GM12891 (cell line): ENCODE data around the genes COMMD6 and CLN5.

DNA sequence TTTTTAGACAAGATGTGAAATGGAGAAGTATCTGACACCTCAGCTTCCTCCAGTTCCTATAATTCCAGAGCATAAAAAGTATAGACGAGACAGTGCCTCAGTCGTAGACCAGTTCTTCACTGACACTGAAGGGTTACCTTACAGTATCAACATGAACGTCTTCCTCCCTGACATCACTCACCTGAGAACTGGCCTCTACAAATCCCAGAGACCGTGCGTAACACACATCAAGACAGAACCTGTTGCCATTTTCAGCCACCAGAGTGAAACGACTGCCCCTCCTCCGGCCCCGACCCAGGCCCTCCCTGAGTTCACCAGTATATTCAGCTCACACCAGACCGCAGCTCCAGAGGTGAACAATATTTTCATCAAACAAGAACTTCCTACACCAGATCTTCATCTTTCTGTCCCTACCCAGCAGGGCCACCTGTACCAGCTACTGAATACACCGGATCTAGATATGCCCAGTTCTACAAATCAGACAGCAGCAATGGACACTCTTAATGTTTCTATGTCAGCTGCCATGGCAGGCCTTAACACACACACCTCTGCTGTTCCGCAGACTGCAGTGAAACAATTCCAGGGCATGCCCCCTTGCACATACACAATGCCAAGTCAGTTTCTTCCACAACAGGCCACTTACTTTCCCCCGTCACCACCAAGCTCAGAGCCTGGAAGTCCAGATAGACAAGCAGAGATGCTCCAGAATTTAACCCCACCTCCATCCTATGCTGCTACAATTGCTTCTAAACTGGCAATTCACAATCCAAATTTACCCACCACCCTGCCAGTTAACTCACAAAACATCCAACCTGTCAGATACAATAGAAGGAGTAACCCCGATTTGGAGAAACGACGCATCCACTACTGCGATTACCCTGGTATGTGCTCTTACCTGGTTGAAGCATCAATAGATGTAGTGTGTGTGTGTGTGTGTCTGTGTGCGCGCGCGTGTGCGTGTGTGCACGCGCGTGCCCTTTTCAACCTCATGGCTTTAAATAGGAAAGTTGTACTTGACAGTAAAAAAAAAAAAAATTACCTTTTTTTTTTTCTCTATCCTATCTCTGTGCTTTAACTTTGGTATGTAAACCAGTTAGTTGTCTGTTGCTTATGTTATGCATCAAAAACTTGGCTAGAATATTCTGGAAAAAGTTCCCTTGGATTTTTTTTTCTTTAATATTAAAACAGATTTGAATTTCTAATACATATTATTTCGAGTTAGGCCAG is 3.5 kb downstream of the KLF5 start:
- RRBS, result no CpG with 5 or more reads among the region's 25 CpGs

DNA sequence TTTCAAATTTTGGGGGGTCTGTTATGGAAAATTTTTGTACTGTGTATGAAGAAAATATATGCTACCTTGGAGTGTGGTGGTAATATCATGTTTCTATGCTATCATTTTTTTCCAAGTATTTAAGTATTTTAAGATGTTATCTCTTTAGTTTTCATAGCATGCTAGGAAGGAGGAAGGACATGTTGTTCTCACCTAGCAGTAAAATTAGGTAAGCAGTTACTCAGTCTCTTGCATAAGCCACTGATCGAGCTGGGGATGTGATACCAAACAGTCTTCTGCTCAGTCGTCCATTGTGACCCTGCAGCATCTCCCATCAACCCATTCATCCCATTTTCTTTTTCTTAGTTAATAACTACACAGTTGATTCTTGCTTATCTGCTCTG is 130.5 kb downstream of the KLF5 start:
- RRBS, result no CpG with 5 or more reads among the region's 2 CpGs

DNA sequence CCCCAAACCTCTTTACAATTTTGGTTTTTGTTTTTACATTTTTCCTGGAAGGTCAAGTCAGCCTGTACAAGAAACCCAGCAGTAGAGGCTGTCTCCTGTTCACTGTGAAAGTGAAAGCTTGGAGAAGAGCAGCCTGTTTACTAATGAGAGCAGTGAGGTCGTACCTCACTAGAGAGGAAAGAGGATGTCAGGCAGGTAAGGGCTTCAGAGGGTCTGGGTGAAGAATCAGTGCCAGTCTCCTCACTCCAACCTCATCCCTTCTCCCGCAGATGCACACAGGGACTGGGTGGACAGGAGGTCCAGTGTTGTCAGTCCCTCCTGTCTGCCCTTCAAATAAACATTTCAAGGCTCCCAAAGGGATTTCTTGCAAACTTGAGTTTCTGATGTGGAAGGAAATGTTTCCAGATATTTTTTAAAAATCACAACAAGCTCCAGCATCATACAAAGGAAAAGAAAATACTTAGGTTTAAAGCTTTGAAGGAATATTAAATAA is 462.5 kb downstream of the KLF5 start:
- RRBS, result no CpG with 5 or more reads among the region's 2 CpGs

DNA sequence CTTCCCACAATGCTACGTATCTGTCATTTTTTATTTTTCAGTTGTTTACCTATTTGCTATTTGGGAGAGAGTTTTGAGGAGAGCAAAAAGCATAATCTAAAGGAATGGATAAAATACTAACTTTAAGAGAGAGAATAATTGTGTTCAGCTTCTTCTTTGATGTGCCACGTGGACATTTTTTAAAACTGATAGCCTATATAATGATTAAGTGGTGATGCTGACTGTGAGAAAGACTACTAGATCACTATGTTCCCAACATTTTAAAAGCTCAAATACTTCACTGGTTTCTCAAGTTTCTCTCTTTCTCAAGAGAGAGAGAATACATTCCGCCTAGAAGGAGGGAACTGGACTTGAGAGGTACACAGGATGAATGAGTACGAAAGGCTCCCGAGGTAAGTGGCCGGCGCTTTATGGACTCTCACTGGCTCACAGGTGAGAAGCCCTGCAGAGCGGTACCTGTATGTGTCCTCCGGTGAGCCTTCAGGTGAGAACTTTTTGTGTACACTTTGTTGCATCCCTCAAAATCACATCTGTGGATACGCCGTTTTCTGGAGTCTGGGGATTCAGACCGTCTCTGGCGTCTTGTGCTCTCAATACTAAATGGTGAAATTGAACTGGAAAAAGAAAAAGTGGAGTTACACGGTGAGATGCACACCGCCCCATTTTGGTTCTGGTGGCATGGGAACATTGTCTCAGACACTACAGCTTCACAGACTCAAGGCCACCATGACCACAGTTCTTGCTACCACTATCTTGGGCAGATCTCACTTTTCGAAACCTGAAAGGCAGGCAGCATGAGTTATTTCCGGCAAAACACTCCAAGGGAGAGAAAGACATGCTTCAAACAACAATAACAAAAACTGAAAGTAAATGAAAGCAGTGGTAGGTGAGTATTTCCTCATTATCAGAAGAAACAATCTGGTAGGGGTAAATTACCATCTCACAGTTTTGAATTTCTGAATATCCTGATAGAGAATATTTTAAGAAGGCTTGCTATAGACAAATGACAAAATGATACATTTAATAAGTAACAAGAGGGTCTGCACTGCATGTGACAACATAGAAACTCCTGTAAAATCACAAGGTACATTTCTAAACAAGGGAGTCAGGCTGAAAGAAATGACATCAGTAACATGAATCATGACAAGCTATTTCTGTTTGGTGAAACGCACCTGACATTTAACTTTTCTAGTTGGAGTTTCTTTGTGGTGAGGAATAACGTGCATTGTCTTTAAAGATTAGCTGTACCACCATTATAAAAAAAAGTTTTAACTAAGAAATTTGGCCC is 656.6 kb downstream of the KLF5 start:
- RRBS, result 100% methylated on average over 4 of the region's 19 CpGs

DNA sequence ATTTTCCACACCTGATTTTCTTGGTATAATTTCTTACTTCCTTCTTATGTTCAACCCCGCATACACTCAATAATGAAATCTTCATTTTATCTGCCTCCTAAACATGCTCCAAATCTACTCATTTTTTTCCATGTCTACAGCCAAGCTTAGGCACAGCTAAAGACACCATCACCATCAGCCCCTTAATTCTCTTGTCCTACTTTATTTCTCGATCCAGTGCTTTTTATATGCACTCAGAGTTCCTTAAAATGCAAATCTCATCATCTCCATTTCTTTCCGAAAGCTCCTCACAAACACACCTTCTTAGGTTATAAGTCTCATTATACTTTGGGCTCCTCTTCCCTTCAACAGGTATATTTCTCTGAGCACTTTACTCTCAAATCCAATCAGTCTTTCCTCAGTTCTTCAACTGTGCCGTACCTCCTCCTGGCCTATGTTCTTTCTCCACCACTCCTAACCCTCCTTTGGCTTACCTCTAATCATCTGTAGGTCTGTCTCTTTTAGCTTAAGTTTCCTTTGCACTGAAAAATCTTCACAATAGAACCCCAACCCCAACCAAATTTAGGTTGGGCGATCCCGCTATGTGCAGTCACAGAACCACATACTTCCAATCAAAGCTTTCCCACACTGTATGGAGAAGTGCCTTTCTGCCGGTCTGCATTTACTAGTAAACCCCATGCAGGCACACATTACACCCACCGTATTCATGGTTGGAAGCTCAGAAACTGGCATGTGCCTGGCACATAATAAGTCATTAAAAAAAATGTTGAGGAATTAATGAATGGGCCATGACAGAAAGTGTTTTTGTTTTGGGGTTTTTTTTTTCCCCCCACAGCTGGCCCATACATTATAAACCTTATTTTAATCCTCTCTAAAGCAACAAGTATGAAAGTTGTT is 916.8 kb downstream of the KLF5 start:
- RRBS, result no CpG with 5 or more reads among the region's 8 CpGs

GRCh38 chr13:73984947-73985569 is 926.3 kb downstream of the KLF5 start:
- RRBS, result no CpG with 5 or more reads among the region's 9 CpGs

- RRBS, result no CpG with 5 or more reads among the region's 15 CpGs
Measured at GRCh38 chr13:74132061-74132655, 1073.4 kb downstream of the KLF5 start.

- RRBS, result no CpG with 5 or more reads among the region's 7 CpGs
Measured at GRCh38 chr13:75349133-75349561, 132.8 kb downstream of the TBC1D4 start.

DNA sequence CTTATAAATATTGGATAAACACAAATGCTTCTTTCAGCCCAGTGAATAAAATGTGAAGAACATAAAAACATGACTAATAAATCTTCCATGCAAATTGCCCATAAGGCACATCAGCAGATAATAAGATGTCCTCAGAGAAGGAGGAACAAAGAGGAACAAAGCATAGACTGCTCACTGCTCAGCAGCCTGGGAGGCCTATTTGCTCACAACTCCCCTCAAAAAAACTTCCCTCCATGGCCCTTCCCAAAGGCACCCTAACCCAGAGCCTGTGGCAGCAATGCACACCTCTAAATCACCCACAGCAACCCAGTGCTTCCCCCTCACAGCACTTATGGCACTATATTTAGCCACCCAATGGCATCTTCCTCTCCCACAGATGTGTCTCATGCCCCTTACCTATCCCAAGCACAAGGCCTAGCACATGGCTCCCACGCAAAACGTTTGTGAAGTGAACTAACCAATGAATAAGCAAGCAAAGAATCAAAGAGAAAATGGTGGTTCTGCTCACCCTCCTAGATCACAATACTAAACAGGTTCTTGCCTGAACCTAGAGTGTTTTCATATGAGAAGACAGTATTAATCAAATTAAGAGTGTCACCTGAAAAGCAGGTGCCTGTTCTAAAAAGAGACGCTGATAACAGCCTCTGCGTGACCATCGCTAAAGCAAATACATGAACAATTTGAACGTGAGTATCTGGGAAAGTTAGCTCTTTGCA is 96.9 kb downstream of the TBC1D4 start:
- RRBS, result no CpG with 5 or more reads among the region's 6 CpGs

GRCh38 chr13:75481648-75481814 is 438 bp downstream of the TBC1D4 start:
- RRBS, result 2% methylated on average over 3 of the region's 18 CpGs

DNA sequence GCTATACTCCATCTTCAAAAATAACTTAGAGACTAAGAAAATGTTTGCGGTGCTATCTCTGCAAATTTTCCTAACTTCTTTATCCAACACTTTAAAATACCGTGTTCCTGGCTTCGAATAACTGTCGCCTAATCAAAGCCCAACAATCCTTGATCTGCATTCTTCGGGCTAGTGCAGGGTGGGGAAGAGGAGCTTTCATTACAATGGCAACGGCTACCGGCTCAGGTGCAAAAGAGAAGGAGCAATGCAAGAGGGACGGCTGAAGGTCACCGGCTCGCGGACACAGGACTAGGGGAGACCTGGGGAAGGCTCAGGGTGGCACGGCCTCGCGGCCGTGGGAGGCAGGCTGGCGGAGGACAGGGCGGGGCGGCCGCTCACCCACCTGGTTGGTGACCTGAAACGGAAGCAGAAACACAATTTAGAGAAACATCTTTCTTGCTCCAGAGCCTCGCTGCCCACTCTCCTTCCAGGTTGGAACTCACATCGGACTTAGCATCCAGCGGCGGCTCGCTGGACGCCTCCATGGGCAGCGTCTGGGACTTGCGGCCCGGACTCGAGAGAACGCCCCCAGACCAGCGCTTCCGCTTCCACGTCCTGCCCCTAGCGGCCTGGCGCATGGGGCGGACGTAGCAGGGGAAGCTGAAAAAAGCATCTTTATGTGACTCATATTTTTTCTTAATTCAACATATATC is at the start of gene COMMD6:
Gene COMMD6, minus strand, starts transcription at position 560 of the 692 bp plus-strand sequence.
- RRBS, result no CpG with 5 or more reads among the region's 38 CpGs

GRCh38 chr13:75635186-75636071 is 701 bp upstream of the LMO7 start:
- RRBS, result 5% methylated on average over 29 of the region's 75 CpGs

DNA sequence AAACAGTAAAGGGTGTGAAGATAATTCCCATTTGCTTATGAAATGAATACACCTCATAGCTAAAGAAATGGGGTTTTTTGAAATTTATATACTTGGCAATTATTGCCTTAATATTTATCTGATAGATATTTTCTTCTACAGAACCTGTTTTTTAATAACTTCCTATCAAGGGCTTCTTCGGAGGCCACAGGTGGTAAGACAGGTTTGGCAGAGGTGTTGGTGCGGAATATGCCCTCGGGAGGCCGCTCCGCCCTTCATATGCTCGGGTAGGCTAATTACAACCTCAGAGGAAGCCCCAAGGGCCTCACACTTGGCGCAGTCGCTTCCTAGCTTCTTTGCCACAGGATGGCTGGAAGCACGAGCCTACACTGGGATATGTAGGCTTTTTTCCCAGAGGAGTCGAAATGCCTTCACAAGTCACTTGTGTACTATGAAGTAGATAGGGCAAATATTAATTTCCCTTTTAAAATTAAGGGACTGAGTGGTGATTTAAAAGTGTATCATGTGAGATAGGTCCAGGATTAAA is 68.8 kb downstream of the LMO7 start:
- RRBS, result no CpG with 5 or more reads among the region's 10 CpGs

- RRBS, result no CpG with 5 or more reads among the region's 8 CpGs
Measured at GRCh38 chr13:75802157-75802706, 166.1 kb downstream of the LMO7 start.

DNA sequence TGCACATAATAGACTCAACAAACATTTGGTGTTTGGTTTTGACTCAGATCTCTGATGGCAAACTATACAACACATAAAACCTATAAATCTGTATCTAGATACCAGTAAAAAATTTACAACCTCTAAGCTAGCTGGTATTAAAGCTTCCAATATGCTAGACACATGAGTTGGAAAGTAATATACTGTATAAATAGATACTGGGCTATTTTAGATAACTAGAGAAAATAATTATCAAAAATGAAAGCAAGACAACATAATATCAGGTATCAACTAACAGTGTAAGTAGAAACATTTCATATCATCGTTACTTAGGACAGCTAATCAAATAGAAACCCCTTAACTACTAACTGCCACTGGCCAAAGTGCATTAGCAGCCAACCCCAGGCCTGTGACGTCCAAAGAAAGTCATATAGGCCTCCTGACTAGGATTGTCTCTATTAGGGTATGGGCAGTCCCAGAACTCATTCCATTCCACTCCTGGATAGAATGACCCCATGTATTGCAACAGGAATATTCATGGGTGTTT is 53.7 kb downstream of the KCTD12 start:
- RRBS, result no CpG with 5 or more reads among the region's 2 CpGs

- RRBS, result no CpG with 5 or more reads among the region's 12 CpGs
Measured at GRCh38 chr13:76886615-76886776, 291 bp upstream of the KCTD12 start.

DNA sequence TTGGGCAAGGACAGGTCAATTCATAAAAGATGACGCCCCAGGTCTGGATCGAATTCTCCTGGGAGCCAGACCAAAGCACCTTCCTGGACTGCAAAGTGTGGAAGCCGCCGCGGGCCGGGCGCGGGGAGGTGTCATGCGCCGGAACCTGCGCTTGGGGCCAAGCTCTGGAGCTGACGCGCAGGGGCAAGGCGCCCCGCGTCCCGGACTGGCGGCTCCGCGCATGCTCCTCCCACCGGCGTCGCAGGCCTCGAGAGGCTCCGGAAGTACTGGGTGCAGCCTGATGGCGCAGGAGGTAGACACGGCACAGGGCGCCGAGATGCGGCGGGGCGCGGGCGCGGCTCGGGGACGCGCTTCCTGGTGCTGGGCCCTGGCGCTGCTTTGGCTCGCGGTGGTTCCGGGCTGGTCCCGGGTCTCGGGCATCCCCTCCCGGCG is at the start of gene CLN5:
Gene CLN5, plus strand, starts transcription at position 263 of the 432 bp plus-strand sequence.
- RRBS, result 2% methylated on average over 8 of the region's 46 CpGs

DNA sequence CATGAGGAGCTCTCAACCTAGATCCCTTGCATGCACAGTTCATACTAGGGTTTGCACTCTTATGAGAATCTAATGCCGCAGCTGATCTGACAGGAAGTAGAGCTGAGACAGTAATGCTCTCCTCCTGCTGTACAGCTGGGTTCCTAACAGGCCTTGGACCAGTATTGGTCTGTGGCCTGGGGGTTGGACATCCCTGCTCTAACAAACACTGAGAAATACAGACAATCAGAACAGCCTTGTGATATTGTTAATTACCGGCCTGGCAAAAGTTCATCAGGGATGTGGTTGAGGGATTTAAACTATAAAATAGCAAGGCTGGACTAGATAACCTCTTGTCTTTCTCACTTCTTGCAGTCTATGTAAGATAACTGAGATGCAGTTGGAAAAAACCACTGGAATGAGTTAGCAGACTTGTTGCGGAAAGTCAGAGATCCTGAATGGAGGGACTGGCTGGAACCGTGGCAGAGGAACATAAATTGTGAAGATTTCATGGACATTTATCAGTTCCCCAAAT is 82.4 kb upstream of the FBXL3 start:
- RRBS, result no CpG with 5 or more reads among the region's 4 CpGs

GRCh38 chr13:77163960-77164478 is 137.1 kb upstream of the FBXL3 start:
- RRBS, result no CpG with 5 or more reads among the region's 3 CpGs